Cardiac atrium fibroblast (primary cell): ENCODE results near the gene AGPAT2.

DNA sequence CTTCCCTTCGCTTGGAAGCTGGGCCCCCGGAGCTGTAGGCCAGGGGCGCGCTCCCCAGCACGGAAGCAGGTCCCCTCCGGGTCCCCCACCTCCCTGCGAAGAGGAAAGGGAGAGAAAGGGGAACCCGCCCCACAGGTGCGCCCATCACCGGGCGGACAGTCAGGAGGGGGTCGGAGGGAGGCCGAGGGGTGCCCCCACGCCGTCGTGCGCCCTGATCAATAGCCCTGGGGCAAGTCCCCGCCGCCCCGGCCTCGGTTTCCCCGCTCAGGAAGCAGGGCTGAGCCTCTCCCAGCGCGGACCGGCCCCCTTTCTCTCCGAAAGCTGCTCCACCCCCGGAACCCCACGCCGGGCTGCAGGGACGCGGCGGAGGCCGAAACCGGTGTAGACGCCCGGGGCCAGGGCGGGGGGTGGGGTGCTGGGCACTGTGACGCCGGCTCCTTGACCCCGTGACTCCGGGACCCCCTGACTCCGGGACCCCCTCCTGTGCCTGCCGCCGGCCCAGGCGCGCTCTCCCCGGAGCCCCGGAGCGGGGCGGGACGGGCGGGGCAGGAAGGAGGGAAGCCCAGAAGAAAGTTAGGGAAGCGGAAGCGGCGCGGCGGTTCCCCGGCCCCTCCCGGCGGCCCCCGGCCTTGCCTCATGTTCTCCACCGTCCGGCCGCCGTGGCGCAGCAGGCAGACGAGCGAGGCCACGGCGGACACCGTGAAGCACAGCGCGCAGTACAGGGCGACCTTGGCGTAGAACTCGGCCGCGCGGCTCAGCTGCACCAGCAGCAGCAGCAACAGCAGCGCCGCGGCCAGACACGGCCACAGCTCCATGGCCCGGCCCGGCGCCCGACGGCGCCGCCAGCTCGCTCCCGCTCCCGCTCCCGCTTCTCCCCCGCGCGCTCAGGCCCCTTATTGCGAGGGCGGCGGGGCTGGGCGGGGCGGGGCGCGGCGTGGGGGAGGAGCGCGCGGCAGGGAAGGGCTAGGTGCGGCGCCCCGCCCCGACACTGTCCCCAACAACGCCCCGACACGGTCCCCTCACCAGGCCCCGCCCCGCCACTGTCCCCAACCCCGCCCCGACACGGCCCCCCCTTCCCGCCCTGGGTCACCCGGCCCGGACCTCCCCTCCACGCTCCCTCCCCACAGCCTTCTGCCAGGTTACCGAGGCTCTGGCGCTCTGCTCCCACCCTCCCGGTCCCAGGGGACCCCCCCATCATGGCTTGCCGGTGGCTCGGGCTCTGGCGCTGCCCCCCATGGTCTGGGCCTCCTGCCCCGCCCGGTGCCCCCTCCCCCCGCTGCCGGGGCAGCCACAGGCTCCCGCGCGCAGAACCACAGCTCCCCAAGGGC lies at the start of gene AGPAT2:
Gene AGPAT2 (minus strand): TSS at position 915 of the 1,328 bp plus-strand sequence.
- RAMPAGE, long total RNA = no peak

GRCh38 chr9:136693457-136694196 lies 6.4 kb upstream of the AGPAT2 start:
- RAMPAGE, long total RNA = no peak

GRCh38 chr9:136720516-136721636 lies 8.5 kb downstream of the DIPK1B start:
- RAMPAGE, long total RNA = no peak

GRCh38 chr9:136757144-136757343 lies 999 bp downstream of the LCN8 start:
- RAMPAGE, long total RNA = no peak

DNA sequence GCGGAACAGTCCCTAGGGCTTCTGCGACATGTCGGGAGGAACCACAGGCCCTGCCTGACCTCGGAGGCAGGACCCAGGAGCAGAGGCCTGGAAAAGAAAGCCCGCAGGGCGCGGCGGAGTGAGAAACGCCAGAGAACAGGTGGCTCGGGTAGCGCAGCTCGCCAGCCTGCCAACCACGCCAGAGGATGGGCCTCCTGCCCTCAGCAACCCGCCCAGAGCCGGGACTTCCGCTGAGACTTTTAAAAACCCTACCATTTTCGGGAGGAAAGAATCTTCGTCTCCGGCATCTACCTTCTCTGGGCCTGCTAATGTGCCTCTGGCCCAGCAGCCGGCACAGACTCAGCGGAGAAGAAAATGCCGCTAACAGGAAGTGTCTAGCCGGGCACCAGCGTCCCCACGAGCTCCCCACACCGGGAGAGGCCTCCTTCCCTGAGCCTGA lies 605 bp downstream of the LCN8 start:
- RAMPAGE, long total RNA = no peak

- RAMPAGE, long total RNA = no peak
Observed at GRCh38 chr9:136766269-136767254, 2.2 kb upstream of the LCN15 start.

GRCh38 chr9:136798928-136799788 lies 3.0 kb downstream of the CCDC183 start:
- RAMPAGE, long total RNA = no peak

DNA sequence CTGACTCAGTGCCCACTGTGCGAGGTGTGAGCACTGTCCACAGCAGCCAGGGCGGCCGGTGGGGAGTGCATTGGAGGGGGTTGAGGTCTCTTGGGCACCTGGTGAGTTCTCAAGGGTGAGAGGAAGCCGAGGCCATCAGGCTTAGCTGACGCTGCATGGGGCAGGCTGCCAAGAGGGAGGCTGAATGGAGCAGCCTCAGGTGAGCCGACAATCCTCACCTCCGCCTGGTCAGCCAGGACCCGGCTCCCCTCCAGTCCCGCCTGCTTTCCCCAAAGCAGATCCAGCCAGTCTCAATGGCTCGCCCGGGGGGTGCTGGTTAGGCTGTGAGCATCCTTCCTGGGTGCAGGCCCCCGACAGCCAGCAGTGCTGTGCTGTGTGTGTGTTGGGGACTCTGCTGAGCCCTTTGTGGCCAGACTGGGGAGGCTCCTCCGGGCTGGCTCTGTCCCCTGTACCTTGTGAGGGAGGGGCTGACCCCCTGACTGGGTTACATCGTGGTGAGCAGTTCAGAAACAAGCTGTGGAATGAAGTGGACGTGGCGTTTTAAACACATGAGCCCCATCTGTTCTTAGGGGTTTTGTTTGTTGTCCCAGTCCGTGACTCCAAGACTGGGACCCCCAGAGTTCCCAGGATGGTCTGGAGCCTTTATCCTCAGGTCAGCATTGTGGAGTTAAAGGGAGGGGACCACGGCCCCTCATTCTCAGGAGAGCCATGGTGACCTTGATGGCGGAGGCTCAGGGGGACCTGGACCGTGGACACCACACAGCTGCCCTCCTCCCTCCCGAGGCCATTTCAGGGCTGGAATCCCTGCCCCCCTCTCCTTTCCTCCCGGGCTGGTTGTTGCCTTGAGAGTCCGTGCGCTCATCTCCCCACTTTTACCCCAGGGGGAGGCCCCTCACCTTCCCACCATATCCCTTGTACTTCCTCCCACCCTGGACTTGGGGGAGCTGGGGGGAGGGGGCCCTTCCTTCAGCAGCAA lies 14.8 kb upstream of the AJM1 start:
- RAMPAGE, long total RNA = no peak

- RAMPAGE, long total RNA = no peak
Observed at GRCh38 chr9:136848337-136849317, 582 bp upstream of the PHPT1 start.

- RAMPAGE, long total RNA = no peak
Observed at GRCh38 chr9:136864913-136865619, 1.0 kb downstream of the EDF1 start.

DNA sequence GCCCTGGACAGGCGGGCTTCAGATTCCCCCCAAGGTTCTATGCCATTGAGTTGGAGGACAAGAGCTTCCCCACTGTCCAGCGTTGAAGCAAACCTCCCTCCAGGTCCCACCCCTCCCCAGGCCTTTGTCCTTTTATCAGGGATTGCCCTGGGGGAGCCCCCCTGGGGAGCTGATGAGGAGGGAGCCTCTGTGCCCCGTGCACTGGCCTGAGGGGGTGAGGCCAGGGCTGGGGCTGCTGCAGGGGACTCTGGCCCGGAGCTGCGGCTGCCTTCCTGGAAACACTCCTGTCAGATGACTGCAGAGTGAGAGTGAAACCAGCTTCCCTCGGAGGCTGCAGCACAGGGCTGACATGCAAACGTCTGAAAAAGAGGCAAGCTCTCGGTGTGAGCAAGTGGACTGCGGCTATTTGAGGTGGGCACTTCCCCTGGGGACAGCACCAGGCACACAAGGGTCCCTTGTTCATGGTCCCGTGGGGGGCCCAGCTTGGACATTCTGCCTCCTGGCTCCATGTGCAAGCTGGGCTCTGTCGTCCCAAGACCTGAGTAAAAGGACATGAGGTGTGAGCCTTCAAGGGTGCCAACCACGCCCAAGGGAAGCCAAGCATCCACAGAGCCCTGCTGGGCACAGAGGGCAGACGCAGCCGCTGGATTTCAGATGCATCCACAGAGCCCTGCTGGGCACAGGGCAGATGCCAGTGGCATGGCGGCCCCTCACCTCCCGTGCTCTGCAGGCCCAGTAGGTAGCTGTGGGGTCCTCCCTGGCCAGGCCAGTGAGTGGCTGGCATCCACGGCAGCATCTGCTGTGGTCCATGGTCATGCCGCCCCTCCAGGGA lies 4.5 kb upstream of the TRAF2 start:
- RAMPAGE, long total RNA = no peak

GRCh38 chr9:136932820-136933329 lies 11.7 kb downstream of the FBXW5 start:
- RAMPAGE, long total RNA = no peak

- RAMPAGE, long total RNA = no peak
Observed at GRCh38 chr9:136939729-136940950, 4.4 kb downstream of the FBXW5 start.

DNA sequence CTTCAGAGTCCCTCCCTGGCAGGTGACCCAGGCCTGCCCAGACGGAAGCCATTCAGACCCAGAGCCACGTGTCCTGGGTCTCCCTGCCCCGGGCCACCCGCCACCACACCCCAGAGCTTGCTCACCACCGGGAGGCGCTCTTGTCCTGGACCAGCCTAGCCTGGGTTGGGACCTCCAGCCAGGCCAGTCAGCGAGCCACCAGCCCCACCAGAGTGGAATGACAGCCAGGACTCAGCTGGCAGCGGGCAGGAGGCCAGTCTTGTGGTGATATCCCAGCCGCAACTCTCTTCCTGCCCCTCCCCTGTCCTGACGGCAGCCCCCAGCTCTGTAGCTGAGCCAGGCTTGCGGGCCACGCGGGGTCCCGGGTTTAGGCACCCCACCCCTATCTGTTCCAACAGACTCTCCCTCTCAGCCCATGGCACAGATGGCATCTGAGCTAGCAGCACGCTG lies 1.6 kb upstream of the PTGDS start:
- RAMPAGE, long total RNA = no peak

DNA sequence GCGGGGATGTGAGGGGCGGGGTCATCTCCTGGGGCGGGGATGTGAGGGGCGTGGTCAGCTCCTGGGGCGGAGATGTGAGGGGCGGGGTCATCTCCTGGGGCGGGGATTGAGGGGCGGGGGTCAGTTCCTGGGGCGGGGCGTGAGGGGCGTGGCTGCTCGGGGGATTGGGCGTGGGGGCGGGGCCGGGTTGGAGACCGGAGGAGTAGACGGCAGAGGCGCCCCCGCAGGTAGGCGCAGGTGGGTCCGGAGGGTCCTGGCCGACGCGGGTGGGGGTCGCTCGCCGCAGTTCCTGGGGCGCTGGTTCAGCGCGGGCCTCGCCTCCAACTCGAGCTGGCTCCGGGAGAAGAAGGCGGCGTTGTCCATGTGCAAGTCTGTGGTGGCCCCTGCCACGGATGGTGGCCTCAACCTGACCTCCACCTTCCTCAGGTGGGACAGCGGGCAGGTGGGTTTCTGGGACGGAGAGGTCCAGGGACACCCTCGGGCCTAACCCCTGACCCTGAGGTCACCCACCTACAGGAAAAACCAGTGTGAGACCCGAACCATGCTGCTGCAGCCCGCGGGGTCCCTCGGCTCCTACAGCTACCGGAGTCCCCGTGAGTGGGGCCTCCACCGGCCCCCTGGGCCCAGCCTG lies 1.5 kb downstream of the PTGDS start:
- RAMPAGE, long total RNA = no peak

DNA sequence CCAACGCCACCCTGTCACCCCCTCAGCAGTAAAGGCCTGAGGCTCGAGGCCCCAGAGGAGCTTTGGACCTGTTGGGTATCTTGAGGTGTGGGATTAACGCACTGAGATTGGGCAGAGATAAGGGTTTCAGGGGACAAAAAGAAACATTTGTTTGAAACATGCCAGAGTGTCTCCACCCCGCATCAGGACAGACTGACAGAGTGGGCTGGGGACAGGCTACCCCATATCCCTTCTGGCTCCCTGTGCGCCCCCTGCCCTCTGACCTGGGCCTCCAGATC lies 793 bp upstream of the LCNL1 start:
- RAMPAGE, long total RNA = no peak

DNA sequence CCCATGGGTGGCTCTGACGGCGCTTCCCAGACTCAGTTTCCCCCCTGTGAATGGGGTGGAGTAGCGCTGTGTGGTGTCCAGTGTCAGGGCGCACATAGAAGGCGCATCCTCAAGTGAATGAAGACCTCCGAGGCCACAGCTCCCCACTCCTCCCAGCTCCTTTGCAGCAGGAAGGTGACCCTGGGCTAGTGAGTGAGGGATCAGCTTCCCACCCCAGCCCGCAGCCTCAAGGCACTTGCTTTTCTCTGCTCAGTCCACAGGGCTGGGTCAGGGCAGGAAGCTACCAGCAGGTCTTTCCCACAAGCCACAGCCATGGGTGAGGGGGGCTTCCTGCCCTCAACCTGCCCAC lies 950 bp upstream of the ABCA2 start:
- RAMPAGE, long total RNA = no peak

DNA sequence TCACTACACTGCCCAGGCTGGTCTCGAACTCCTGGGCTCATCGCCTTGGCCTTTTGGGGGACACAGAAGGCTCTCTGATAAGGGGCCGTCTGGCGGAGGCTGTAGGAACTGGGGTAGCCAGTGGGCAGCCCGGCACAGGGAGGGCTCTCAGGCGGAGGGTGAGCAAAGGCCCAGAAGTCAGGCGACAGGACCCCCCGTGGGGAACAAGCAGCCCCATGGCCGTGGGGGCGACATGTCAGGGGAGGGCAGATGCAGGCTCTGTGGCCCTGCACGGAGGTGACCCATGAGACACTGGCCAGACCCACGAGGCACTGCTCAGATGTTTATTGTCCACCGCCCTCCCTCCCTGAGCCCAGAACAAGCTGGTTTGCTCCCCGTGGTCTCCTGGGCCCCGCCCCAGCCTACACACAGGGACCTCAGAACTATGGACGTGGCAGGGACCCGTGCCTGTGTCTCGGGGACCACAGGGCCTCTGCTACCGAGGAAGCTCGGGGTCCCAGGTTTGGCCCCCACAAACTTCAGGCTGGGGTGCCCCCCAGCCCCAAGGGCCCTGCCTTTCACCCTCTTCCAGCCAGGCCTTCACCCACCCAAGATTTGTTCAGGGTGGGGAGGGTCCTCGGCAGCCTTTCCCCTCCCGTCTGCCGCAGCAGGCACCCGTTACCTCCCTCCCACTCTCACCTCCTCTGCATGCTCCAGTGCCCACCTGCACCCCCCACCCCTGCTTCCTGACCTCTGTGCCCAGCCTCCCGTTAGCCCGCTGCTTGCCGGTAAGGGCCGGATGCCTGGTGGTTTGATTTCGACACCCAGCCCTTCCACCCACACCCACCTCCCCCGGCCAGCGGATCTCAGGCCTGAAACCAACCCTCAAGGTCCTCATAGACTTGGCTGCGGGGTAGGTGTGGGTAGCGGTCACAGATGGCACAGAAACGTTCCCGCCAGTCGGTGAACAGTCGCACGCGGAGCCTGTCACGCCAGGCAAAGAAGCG lies 1.7 kb downstream of the FUT7 start:
- RAMPAGE, long total RNA = no peak

DNA sequence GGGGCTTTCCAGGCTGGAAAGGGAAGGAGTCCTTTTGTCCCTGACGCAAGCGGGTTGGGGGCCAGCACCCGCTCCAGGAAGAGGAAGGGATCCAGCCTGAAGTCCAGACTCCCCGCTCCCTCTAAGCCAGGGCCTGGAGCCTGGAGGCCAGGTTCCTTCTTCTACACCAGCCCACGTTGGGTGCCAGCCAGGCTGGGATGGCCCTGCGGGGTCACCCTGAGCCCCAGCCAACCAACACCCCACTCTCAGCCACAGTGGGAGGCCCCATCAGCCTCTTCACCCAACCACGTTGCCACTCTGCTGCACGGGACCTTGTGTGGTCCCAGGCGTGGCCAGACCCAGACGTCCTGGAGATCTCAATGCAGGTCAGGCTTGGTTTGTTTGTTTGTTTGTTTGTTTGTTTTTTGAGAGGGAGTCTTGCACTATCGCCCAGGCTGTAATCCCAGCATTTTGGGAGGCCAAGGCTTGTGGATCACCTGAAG lies 1.0 kb upstream of the FUT7 start:
- RAMPAGE, long total RNA = no peak

- RAMPAGE, long total RNA = no peak
Observed at GRCh38 chr9:137035179-137035594, 3.3 kb upstream of the FUT7 start.